GM19239 (cell line): ENCODE measurements around the gene POMT1.

- RRBS, result 5% methylated on average over 16 of the region's 23 CpGs
Observed at GRCh38 chr9:131393567-131393917, 344 bp upstream of the PRRC2B start.

DNA sequence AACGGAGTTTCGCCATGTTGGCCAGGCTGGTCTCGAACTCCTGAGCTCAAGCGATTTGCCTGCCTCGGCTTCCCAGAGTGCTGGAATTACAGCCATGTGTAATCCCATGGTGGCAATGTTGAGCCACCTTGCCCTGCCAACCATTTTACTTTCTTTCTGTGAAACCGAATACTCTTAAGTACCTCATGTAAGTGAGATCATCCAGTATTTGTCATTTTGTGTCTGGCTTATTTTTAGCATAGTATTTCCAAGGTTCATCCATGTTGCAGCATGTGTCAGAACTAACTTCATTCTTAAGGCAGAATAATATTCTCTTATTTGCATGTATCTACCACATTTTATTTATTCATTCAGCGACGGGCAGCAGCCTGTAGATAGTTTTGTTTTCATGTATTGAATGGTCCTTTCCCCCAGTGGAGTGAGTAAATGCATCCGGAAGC, 8.3 kb downstream of the PRRC2B start:
- RRBS, result no CpG with 5 or more reads among the region's 9 CpGs

DNA sequence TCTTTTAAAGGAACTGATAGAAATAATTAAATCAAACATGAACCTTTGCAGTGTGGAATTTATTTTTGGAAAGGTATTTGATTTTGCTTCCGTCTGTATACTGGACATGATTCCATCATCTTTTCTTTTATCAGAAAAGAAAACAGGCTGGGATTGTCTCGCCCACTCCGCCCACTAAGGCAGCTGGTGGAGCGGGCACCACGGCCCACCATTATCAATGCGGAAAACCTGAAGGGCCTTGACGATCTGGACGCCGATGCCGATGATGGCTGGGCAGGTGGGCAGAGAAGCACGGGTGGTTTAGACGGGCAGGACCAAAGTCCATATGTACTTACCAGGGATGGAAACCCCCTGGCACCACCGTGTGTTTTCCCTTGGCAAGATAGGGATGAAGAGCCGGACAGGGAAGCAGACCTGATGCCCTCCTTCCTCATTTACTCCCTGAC, 53.7 kb downstream of the PRRC2B start:
- RRBS, result no CpG with 5 or more reads among the region's 14 CpGs

DNA sequence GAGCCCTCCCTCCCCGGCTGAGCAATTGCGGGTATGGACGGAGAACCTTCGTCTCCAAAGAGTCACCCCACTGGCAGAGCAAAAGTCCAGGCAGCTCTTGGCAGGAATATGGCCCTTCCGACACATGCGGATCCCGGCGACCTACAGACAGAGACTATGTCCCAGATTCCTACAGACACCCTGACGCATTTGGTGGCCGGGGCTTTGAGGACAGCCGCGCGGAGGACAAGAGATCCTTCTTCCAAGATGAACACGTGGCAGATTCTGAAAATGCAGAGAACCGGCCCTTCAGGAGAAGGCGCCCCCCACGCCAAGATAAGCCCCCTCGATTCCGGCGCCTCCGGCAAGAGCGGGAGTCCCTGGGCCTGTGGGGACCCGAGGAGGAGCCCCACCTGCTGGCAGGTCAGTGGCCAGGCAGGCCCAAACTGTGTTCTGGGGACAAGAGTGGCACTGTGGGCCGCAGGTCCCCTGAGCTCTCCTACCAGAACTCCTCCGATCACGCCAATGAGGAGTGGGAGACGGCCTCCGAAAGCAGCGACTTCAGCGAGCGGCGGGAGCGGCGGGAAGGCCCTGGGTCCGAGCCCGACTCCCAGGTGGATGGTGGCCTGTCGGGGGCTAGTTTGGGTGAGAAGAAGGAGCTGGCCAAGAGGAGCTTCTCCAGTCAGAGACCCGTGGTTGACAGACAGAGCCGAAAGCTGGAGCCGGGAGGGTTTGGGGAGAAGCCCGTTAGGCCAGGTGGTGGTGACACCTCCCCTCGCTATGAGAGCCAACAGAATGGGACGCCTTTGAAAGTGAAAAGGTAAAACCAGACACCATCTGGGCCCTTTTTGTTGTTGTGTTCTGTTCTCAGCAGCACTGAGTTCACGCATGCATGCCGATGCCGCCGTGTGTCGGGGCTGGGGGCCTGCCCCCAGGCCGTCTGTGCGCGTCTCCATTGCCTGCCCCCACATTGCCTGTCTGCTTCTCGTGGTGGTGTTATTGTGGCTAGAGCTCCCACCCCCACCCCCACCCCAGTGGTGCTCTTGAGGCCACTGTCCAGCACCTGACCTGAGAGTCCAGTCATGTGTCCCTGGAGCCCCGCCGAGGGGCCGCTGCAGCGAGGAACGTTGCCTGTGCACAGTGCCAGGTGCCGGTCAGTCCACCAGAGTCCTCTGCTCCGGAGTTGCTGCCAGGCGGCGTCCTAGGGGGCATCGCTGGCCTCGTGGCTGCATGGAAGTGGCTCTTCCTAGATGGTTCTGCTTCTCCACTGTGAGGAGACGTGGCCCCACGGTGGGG, 26.5 kb upstream of the POMT1 start:
- RRBS, result 96% methylated on average over 14 of the region's 65 CpGs

- RRBS, result no CpG with 5 or more reads among the region's 22 CpGs
Observed at GRCh38 chr9:131478870-131479949, 23.5 kb upstream of the POMT1 start.

DNA sequence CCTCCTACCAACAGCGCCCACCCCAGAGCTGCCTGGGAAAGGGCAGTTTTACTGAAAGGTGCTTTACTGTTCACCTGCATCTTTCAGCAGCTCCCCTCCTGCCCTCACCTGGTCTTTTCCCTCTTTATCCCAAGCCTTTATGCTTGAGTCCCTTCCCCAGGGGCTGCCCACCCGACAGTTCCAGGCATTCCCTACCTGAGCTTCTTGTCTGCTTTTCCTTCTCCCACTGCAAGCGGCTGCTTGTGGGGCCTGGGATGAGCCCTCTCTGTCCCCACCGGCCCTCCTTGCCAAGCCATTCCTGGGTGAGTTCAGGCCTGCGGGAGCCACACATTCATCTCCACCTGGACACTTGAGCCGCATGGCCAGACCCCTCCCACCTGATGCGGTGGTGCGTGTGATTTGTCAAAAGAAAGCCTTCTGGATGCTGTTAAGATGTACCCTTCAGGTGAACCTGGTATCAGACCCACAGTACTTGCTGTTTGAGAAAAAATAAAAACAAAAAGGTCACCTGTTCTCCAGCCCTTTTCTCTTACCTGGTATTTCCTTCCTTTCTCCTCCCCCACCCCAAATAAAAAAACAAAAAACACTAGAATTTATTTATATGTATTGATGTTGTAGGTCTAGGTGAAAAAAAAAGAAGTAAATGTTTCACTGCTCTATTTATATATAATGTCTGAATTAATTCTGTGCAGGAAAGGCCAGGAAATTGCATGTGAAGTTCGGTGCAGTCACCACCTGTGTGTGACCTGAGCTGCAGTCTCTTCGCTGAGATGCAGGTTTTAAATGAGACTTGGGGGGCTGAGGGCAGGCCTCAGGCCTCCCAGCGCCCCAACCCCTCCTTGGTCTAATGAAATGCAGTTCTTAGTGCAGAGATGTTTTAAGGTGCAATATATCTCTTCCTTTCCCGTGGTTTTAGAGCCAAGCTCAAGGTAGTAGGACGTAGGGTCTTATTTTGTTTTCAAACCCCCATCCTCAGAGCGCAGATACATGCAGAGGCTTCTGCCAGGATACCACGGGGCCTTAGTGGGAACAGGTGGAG, 4.8 kb upstream of the POMT1 start:
- RRBS, result no CpG with 5 or more reads among the region's 15 CpGs

DNA sequence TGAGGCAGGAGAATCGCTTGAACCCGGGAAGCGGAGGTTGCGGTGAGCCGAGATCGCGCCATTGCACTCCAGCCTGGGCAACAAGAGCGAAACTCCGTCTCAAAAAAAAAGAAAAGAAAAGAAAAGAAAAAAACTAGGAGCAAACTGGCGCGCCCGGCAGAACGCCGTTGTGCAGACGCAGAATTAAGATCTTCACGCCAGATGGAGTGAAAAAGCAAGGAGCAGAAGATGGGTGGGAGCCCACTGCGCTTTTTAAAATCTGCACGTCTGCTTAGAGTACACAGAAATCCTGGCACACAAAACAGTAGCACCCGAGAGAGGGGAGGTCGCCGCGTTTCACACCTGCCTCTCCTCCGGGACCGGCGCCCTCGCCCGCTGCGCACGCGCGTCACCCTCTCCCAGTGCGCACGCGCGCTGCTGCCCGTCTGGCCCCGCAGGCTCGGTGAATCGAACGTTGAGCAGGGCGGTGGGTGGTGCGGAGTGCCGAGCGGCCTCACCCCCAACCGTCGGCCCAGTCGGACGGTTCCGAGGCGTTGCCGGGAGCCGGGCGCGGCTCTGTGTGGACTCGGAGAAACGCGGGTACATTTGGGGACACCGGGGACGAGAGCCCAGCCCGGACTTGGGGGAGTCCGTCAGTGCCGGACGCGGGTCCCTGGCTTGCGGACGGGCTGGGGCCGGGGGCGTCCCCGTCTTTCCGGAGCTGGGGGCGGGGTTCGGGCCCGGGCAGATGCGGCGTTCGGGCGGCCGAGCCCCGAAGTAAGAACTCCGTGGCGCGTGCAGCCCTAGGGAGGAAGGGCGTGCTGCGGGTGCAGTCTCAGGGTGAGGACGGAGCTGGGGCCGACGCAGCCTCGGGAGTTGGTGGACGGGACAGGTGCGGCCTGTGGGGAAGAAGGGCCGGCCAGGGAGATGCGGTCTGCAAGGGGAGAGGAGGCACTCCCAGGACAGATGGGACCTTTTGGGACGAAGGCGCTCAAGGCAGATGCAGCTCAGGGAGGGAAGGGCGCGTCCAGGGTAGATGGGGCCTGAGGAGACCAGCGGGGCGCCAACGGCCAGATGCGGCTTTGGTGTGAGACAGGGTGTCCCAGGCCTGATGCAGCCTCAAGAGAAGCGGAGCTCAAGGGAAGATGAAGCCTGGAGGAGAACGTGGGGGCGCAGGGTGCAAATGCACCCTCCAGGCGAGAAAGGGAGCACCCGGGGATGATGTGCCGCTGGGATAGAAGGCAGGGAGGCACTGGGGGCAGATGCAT, at the start of gene POMT1:
Gene POMT1, plus strand, starts transcription at position 424 of the 1,247 bp plus-strand sequence.
- RRBS, result 4% methylated on average over 13 of the region's 106 CpGs

DNA sequence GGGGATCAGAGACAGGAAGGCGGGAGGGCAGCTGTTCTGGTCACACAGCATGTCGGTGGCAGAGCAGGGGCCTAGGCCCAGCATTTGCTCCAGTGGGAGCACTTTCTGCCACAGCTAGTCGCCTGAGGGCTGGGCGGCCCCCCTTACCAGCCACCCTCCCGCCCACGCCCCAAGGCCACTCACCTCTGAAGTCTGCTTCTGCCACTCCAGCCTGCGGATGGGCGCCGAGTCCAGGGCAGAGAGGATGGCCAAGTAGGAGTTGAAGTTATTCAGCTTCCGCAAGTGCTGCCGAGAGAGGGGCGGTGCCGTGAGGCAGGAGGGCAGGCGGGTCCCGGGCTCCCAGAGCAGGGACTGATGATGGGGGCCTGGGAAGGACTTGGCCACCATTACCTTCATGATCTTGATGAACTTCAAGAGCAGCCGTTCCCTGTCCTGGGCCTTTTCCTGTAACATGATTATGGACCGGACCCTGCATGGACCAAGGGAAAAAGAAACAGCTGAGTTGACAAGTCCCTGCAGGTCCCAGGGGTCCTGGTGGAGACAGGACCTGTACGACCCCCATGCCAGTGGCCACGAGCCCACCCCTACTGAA, 38.9 kb downstream of the PRRT1B start:
- RRBS, result no CpG with 5 or more reads among the region's 19 CpGs

DNA sequence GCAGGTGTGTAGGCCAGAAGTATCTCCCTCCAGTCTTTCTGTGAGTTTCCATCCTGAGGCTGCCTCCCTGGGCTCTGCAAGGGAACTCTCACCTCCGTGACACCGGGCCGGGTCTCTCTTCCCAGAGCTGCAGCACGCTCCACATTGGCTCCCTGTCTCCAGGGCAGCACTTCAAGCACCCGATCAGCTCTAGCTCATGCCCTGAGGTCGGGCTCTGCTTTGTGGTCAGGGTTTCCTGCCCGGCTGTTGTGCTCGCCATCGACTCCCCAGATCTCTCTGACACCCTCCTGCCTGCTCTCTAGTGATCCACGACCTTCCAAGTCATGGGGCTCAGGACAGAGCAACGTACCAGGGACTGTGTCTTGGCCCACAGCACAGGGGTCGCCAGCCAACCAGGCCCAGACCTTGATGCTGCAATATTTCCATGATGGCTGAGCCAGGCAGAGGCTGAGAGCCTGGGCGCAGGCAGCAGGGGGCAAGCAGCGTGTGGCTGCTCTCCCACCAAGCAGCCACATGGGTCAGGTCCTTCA, 45.1 kb downstream of the PRRT1B start:
- RRBS, result no CpG with 5 or more reads among the region's 14 CpGs

GRCh38 chr9:131662727-131663637, 76.9 kb downstream of the RAPGEF1 start:
- RRBS, result no CpG with 5 or more reads among the region's 22 CpGs

DNA sequence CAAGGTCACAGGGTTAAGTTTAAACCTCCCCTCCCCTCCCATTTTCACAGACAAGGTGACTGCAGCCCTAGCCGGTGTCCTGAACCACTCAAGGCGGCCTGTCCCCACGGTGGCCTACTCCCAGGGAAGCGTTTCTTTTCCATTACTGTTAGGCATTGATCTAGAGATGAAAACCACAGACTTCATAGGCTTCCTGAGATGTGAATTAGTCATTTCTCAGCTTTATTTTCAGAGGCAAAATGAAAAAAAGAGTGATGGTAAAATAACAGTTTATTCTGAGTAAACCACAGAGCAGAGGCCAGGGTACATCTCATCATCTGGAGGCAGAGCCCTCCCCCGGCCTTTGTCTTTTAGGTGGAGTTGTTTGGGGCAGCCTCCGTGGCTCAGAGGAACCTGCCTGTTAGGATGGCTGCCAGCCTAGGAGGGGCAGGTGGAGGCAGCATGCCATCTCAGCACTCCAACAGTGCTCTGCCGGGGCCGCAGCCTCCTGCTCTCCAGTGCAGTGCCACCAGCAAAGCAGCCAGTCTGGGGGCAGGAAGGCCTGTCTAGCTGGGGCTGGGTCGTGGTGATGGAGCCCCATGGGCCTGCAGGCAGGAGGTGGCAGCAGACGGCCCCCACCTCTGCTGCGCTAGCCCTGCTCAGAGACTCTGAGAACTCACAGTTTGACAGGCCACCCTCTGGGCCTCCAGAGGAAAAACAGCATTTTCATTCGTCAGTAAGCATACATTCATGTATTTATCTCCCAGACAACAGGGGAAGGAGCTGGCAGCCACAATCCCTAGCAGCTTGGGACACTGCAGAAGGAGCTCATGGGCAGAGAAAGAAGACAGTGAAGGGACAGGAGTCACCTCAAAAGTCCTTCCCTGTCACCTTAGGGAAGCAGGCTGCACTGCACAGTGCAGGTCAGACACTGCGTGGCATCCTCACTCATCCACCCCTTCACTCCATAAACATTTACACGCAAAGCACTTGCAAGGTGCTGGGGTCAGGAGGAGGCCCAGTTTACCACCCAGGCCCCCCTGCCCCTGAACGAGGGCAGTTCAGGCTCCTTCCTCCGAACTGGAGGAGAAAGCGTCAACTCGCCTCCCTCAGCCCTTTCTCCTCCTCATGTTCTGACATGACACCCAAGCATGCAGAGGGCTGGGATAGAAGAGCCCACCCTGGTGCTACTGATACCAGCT, 71.0 kb downstream of the RAPGEF1 start:
- RRBS, result no CpG with 5 or more reads among the region's 18 CpGs

DNA sequence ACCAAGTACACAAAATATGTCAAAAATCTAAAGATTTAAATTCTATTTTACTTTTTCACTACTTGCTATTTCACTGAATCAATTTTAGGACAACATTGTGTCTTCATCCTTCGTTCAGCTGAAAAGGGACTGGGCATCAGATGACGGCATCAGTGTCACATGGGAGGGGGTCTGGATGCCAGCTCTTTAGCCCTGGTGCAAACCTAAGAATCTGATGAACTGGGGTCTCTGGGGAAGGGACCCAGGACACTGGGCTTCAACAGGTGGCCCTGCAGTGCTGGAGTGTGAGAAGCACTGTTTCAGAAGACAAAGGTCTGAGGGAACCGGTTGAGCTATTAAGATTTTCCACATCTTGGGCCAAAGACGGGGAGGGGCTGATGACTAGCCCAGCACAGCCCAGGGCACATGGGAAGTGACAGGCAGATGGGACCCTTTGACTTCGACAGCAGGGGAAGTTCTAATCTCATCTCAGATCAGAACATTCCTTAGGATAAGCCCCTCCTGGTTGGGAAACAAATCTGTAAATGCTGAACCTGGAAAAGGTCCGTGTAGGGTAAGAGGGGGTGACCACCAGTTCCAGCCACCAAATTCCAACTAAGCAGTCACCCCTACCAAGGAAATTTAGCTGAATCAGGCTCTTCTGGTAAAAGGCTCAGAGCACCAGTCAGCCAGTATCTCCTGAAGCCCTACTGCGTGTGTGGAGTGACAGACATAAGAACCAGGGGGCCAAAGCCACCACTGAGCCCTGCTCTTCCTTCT, 67.4 kb downstream of the RAPGEF1 start:
- RRBS, result no CpG with 5 or more reads among the region's 7 CpGs

GRCh38 chr9:131681466-131682232, 58.2 kb downstream of the RAPGEF1 start:
- RRBS, result no CpG with 5 or more reads among the region's 18 CpGs

GRCh38 chr9:131712977-131713805, 26.7 kb downstream of the RAPGEF1 start:
- RRBS, result no CpG with 5 or more reads among the region's 9 CpGs

- RRBS, result 97% methylated on average over 5 of the region's 18 CpGs
Observed at GRCh38 chr9:131721019-131721703, 18.7 kb downstream of the RAPGEF1 start.

DNA sequence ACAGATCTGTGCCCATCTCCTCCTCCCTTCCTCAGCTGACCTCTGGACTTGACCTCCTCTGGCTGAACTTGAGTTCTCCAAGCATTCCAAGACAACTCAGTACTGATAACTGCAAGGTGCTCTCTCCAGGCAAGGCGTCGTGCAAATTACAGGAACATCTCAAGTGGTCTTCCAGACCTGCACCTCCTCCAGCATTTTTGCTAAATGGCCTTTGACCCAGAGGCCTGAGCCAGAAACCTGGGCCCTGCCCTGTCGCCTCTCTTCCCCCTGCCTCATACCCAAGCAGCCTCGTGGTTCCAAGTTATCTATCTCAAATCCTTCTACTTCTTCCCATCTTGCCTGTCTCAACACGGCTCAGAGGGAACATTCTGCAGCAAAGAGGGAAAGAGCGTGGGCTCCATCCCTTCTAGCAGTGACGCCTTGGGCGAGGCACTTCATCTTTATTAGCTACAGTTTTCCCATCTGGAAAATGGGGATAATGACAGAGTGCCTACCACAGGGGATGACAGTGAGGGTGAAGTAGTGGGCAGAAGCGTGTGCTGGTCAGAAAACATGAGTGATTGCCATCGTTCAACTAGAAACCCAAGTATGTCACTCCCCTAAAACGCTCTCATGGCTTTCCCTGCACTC, 126.4 kb upstream of the RAPGEF1 start:
- RRBS, result no CpG with 5 or more reads among the region's 11 CpGs

- RRBS, result 1% methylated on average over 28 of the region's 52 CpGs
Observed at GRCh38 chr9:132163134-132163651, 1.3 kb downstream of the NTNG2 start.

DNA sequence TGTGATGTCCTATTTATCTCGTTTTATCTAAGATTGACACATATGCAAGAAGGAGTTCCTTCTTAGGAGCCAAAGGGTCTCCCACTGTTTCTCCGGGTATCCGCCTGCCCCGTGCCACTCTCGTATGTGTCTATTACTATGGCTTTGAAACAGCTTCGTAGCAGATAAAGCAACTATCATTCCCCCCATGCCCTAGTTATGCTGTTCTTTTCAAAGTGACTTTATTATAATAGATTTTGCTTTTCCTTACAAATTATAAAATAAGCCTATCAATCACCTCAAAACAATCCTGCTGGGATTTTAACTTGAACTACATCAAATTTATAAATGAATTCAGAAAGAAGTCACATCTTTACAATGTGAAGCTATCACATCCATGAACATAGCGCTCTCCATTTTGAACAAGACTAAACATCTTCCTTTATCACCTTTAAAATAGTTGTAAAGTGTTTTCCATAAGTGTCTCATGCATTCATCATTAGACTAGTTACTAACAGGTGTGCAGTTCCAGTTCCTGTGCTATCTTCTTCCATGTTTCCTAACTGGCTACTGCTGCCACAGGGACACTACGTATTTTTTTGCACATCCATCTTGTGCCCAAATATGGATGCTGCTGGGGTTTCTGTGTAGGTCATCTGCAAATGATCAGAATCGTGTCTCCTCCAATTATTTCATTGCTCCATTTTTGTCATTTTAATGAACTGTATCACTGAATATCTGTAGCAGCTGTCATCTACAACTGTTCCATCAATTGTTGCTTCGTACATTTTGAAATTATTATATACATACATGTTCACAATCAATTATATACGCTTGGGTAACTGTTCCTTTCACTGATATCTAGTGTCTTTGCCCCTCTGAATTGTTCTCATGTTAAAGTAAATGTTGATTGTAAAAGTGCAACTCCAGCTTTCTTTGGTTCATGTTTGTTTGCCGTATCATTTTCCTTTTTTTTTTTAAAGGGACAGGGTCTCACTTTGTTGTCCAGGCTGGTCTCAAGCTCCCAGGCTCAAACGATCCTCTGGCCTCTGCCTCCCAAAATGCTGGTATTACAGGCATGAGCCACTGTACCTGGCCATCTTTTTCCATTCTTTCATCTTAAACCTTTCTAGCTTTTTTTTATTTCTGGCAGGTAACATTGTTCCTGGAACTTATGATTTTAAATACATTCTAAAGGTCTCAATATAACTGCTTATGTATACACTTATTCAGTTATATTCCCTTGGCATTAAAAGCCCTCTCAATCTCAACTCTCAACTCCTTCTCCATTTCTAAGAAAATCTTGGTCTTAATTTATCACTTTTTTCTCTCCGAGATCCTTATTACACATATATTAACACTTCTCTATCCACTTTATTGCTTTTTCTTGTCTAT, 37.6 kb downstream of the SETX start:
- RRBS, result no CpG with 5 or more reads among the region's 14 CpGs

- RRBS, result no CpG with 5 or more reads among the region's 5 CpGs
Observed at GRCh38 chr9:132345993-132346537, 8.7 kb downstream of the SETX start.

DNA sequence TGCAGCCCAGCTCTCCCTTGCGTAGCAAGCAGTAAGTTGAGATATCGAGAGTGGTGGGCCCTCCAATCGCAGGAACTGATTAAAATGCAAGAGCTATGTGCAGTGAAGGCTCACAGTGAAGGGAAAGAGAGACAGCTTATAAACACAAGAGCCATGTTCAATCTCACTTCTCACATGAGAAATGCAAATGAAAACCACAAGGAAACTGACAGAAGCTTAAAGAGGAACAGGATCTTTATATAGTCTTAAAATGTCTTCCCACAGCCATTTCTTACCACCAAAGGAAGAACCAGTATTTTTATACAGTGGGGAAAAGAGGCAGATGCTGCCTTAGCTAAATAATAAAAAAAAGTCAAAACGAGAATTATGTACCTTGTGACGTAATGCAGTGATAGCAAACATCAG, 24.6 kb downstream of the TTF1 start:
- RRBS, result no CpG with 5 or more reads among the region's 5 CpGs